ENCODE data around the genes ZNF343, TMC2, NOP56 and IDH3B.

- RAMPAGE, long total RNA = no peak
- RRBS = no CpG with 5 or more reads among the region's 14 CpGs
PRO-cap:
- standard = no peak
- CoPRO, capped RNA only, 2 experiments = no peak in any of the 2 experiments
- CoPRO, capped and uncapped RNA, 2 experiments = no peak in any of the 2 experiments
- CoPRO, uncapped RNA only, 2 experiments = no peak in any of the 2 experiments
CAGE:
- cytosol, long polyA plus RNA = no peak
- long polyA plus RNA = no peak
- nucleolus, long total RNA = no peak
- nucleus, long polyA plus RNA = no peak
These were observed 2.9 kb downstream of the SIRPA start for GRCh38 chr20:1898107-1898597.

DNA sequence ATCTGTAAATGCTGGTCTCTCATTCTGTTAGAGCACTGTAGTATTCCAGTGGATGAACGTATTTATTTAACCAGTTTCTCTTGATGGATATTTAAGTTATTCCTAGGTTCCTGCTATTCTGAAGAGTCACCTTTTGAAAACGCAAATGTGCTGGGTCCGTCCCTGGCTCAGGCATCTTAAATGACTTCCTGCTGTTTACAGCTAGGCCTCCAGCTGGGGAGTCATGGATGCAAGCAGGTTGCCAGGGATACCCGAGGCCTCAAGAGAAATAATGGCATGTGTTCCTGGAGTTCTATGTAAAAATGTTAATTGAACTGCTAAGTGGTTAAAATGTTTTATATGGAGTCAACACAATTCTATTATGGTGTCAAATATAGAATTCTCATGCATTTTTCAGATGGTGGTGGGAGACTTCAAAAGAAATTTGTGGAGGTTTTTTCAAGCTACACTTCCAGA lies 61.0 kb upstream of the TGM3 start:
- RAMPAGE, long total RNA = no peak
- RRBS = no CpG with 5 or more reads among the region's 4 CpGs
PRO-cap:
- standard = no peak
- CoPRO, capped RNA only, 2 experiments = no peak in any of the 2 experiments
- CoPRO, capped and uncapped RNA, 2 experiments = no peak in any of the 2 experiments
- CoPRO, uncapped RNA only, 2 experiments = no peak in any of the 2 experiments
CAGE:
- cytosol, long polyA plus RNA = no peak
- long polyA plus RNA = no peak
- nucleolus, long total RNA = no peak
- nucleus, long polyA plus RNA = no peak

- RAMPAGE, long total RNA = no peak
- RRBS = no CpG with 5 or more reads among the region's 9 CpGs
PRO-cap:
- standard = no peak
- CoPRO, capped RNA only, 2 experiments = no peak in any of the 2 experiments
- CoPRO, capped and uncapped RNA, 2 experiments = no peak in any of the 2 experiments
- CoPRO, uncapped RNA only, 2 experiments = no peak in any of the 2 experiments
CAGE:
- cytosol, long polyA plus RNA = no peak
- long polyA plus RNA = no peak
- nucleolus, long total RNA = no peak
- nucleus, long polyA plus RNA = no peak
These were observed 3.5 kb downstream of the TGM3 start for GRCh38 chr20:2299237-2299687.

- RAMPAGE, long total RNA = no peak
- RRBS = no CpG with 5 or more reads among the region's 7 CpGs
PRO-cap:
- standard = no peak
- CoPRO, capped RNA only, 2 experiments = no peak in any of the 2 experiments
- CoPRO, capped and uncapped RNA, 2 experiments = no peak in any of the 2 experiments
- CoPRO, uncapped RNA only, 2 experiments = no peak in any of the 2 experiments
CAGE:
- cytosol, long polyA plus RNA = no peak
- long polyA plus RNA = no peak
- nucleolus, long total RNA = no peak
- nucleus, long polyA plus RNA = no peak
These were observed 5.4 kb downstream of the TGM3 start for GRCh38 chr20:2301001-2301735.

DNA sequence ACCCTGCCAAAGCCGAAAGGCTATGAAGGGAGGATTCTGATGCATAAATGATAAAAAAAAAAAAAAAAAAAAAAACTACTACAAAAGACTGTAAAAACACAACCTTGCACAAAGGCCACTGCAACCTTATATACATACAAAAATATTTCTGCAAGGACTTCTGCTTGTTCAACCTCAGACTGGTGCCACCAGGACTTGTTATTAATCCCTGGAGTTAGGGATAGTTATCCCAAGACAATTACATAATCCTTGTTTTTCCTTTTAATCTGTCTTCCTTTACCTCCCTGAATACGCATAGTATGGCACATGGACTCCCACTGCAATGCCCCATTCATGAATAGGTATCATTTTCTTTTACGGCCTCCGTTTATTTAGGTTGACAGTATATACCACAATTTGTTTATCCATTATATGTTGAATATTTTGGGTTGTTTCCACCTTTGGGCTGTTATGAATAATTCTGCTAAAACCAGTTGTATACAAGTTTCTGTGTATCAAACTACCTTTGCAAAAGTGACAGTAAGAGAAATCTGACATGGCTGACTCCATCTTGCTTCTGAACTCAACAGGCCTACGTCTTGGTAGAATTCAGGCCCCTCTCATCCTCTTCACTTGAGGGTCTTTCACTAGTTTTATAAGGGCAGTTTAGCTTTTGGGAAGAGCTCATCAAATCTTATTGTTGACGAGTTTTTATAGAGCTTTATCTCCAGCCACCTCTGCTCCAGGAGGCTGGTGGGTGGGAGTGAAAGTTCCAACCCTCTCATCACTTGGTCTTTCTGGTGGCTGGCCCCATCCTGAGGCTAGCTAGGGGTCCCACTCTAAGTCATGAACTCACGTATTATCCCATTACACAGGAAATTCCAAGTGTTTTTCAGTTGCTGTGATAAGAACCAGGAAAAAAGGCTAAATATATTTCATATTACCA lies 11.8 kb downstream of the SNRPB start:
- RAMPAGE, long total RNA = no peak
- RRBS = no CpG with 5 or more reads among the region's 7 CpGs
PRO-cap:
- standard = no peak
- CoPRO, capped RNA only, 2 experiments = no peak in any of the 2 experiments
- CoPRO, capped and uncapped RNA, 2 experiments = no peak in any of the 2 experiments
- CoPRO, uncapped RNA only, 2 experiments = peak in 2 of 2 experiments; most common minus-strand start position 515 of the sequence (in 1)
CAGE:
- cytosol, long polyA plus RNA = no peak
- long polyA plus RNA = no peak
- nucleolus, long total RNA = no peak
- nucleus, long polyA plus RNA = no peak

DNA sequence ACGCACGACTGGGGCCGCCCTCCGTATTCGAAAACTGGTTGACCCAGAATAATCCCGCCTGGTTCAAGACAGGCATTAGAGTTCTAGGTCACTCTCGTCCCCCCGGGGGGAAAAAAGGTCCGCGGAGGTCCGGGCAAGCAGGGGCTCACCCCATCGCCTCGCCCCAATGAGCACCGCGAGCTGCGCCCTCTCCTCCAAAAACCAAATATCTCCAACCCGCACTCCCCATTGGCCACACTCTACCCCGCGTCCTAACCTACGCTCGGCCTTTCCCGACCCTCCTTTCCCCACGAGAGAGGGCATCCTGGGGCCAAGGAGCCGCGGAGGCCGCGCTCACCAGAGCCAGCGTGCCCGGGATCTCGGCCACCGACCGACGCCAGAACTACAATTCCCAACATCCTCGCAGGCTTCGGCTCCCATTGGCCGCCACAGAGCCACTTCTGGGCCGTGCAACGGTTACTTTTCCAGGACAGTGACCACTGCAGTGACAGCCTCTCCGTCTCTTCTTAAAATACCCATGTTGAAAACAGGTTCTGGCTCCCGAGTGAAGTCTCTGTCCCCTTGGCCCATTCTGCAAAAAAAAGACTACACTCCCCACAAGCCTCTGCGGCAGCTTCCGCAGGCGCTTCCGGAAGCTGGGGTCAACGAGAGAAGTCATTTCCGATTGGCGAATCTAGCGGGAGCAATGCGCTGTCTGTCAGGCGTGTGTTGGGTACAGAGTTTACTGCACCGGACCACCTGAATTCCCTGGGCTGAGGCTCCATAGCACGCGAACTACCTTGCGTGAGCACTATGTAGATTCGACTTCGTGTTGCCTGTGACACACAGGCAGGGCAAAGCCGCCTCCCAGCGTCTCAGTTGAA lies at the start of gene ZNF343:
Gene ZNF343 (minus strand): TSS at position 372 of the 863 bp plus-strand sequence.
- RAMPAGE, long total RNA = no peak
- RRBS = 0% methylated on average over 2 of the region's 58 CpGs
PRO-cap:
- standard = bidirectional peak, plus-strand start at position 657 of the sequence, minus-strand start at position 371 of the sequence
- CoPRO, capped RNA only, 2 experiments = peak in 2 of 2 experiments; most common plus-strand start position 657 of the sequence (in 1); most common minus-strand start position 361 of the sequence (in 1)
- CoPRO, capped and uncapped RNA, 2 experiments = peak in 2 of 2 experiments; most common plus-strand start position 657 of the sequence (in 1); most common minus-strand start position 361 of the sequence (in 1)
- CoPRO, uncapped RNA only, 2 experiments = no peak in any of the 2 experiments
CAGE:
- cytosol, long polyA plus RNA = no peak
- long polyA plus RNA = no peak
- nucleolus, long total RNA = no peak
- nucleus, long polyA plus RNA = no peak

- RAMPAGE, long total RNA = no peak
- RRBS = no CpG with 5 or more reads among the region's 7 CpGs
PRO-cap:
- standard = no peak
- CoPRO, capped RNA only, 2 experiments = no peak in any of the 2 experiments
- CoPRO, capped and uncapped RNA, 2 experiments = no peak in any of the 2 experiments
- CoPRO, uncapped RNA only, 2 experiments = no peak in any of the 2 experiments
CAGE:
- cytosol, long polyA plus RNA = no peak
- long polyA plus RNA = no peak
- nucleolus, long total RNA = no peak
- nucleus, long polyA plus RNA = no peak
These were observed at the start of gene TMC2 for GRCh38 chr20:2536454-2536763. TMC2 (plus strand) TSS chr20:2536573.

- RAMPAGE, long total RNA = start-site peak on the minus strand at chr20:2652423-2652468, 36 and 13 reads in 2 replicates
- RRBS = 2% methylated on average over 38 of the region's 105 CpGs
PRO-cap:
- standard = bidirectional peak, plus-strand start at chr20:2651889, minus-strand start at chr20:2651854; bidirectional peak, plus-strand start at chr20:2652170, minus-strand start at chr20:2652095; bidirectional peak, plus-strand start at chr20:2652651, minus-strand start at chr20:2652398
- CoPRO, capped RNA only, 2 experiments = peak in 2 of 2 experiments; most common plus-strand start chr20:2652632 (in 2); most common minus-strand start chr20:2652330 (in 2)
- CoPRO, capped and uncapped RNA, 2 experiments = peak in 2 of 2 experiments; most common plus-strand start chr20:2652632 (in 2); most common minus-strand start chr20:2652330 (in 1)
- CoPRO, uncapped RNA only, 2 experiments = peak in 2 of 2 experiments; most common plus-strand start chr20:2652632 (in 1); most common minus-strand start chr20:2652330 (in 2)
CAGE:
- cytosol, long polyA plus RNA = start-site peak on the plus strand at chr20:2652589-2652661, 94 and 74 reads in 2 replicates
- long polyA plus RNA = no peak
- nucleolus, long total RNA = no peak
- nucleus, long polyA plus RNA = start-site peak on the minus strand at chr20:2652389-2652436, 90 and 23 reads in 2 replicates
These were observed at the start of gene NOP56 for GRCh38 chr20:2651635-2652757. NOP56 (plus strand) TSS chr20:2652632.

GRCh38 chr20:2652758-2653801 lies 648 bp downstream of the NOP56 start:
- RAMPAGE, long total RNA = no peak
- RRBS = 3% methylated on average over 8 of the region's 59 CpGs
PRO-cap:
- standard = bidirectional peak, plus-strand start at chr20:2653233, minus-strand start at chr20:2652994
- CoPRO, capped RNA only, 2 experiments = no peak in any of the 2 experiments
- CoPRO, capped and uncapped RNA, 2 experiments = no peak in any of the 2 experiments
- CoPRO, uncapped RNA only, 2 experiments = peak in 1 of 2 experiments; most common plus-strand start chr20:2653667 (in 1)
CAGE:
- cytosol, long polyA plus RNA = no peak
- long polyA plus RNA = no peak
- nucleolus, long total RNA = no peak
- nucleus, long polyA plus RNA = no peak

DNA sequence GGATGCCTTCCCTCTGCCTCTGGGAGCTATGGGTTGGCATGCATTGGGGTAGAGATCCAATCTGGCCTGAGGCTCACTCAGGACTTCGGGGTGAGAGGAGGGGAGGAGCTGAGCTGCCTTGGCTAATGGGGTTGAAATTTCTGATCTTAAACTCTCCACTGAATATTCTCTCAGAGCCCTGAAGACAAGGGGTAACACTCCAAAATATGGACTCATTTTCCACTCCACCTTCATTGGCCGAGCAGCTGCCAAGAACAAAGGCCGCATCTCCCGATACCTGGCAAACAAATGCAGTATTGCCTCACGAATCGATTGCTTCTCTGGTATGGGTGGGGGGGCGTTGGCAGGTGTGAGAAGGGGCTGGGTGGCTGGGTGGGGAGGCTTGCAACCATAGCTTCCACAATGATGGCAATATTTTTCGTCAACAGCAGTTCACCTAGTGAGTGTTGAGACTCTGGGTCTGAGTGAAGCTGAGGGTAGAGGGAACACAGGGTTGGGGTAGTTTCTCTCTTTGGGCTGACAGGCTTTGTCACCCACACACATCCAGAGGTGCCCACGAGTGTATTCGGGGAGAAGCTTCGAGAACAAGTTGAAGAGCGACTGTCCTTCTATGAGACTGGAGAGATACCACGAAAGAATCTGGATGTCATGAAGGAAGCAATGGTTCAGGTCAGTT lies 3.9 kb downstream of the NOP56 start:
- RAMPAGE, long total RNA = no peak
- RRBS = no CpG with 5 or more reads among the region's 13 CpGs
PRO-cap:
- standard = unidirectional peak, plus-strand start at position 311 of the sequence
- CoPRO, capped RNA only, 2 experiments = peak in 1 of 2 experiments; most common minus-strand start position 590 of the sequence (in 1)
- CoPRO, capped and uncapped RNA, 2 experiments = peak in 2 of 2 experiments; most common plus-strand start position 398 of the sequence (in 2); most common minus-strand start position 207 of the sequence (in 1)
- CoPRO, uncapped RNA only, 2 experiments = peak in 2 of 2 experiments; most common plus-strand start position 414 of the sequence (in 2); most common minus-strand start position 28 of the sequence (in 1)
CAGE:
- cytosol, long polyA plus RNA = start-site peak on the plus strand centred at position 214 of the sequence, 57 bp wide, 102 and 110 reads in 2 replicates; start-site peak on the plus strand centred at position 632 of the sequence, 170 bp wide, 342 and 233 reads in 2 replicates
- long polyA plus RNA = start-site peak on the plus strand centred at position 213 of the sequence, 55 bp wide, 31 and 141 reads in 2 replicates; start-site peak on the plus strand centred at position 546 of the sequence, 343 bp wide, 564 and 161 reads in 2 replicates
- nucleolus, long total RNA = no peak
- nucleus, long polyA plus RNA = no peak

- RAMPAGE, long total RNA = start-site peak on the minus strand at chr20:2664196-2664214, 1,248 and 1,119 reads in 2 replicates
- RRBS = 5% methylated on average over 3 of the region's 23 CpGs
PRO-cap:
- standard = bidirectional peak, plus-strand start at chr20:2664330, minus-strand start at chr20:2664216
- CoPRO, capped RNA only, 2 experiments = peak in 2 of 2 experiments; most common plus-strand start chr20:2664274 (in 2); most common minus-strand start chr20:2664216 (in 2)
- CoPRO, capped and uncapped RNA, 2 experiments = peak in 2 of 2 experiments; most common plus-strand start chr20:2664330 (in 2); most common minus-strand start chr20:2664216 (in 2)
- CoPRO, uncapped RNA only, 2 experiments = peak in 1 of 2 experiments; most common plus-strand start chr20:2664297 (in 1); most common minus-strand start chr20:2664188 (in 1)
CAGE:
- cytosol, long polyA plus RNA = start-site peak on the minus strand at chr20:2664194-2664205, 2,736 and 935 reads in 2 replicates
- long polyA plus RNA = start-site peak on the minus strand at chr20:2664193-2664203, 1,433 and 1,606 reads in 2 replicates
- nucleolus, long total RNA = no peak
- nucleus, long polyA plus RNA = start-site peak on the minus strand at chr20:2664194-2664205, 2,204 and 893 reads in 2 replicates
These were observed at the start of gene IDH3B for GRCh38 chr20:2664097-2664394. IDH3B (minus strand) TSS chr20:2664216.

DNA sequence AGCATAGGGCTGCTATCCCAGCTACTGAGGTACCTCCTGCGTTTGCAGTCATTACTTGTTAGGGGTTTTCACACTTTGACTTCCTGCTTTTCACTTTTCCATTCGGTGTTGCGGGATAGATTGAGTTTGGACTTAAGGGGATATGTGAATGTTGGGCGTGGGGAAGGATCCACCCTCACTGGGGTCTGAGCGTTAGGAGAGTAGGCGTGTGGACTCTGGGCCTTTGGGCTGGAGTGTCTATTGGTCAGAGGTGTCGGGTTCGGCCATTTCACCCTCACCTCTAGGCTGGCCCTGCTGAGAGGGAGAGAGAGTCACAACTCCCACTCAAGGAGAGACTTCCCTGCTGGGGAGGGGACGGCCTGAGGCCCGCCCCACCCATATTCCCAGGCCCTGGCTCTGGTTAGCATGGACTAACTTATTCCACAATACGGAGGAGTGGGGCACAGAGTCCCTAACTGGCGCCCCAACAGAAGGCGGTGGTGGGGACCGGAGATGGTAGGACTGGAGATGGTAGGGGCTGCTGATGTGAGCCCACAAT lies 1.6 kb upstream of the PTPRA start:
- RAMPAGE, long total RNA = no peak
- RRBS = no CpG with 5 or more reads among the region's 14 CpGs
PRO-cap:
- standard = bidirectional peak, plus-strand start at position 233 of the sequence, minus-strand start at position 191 of the sequence; bidirectional peak, plus-strand start at position 418 of the sequence, minus-strand start at position 293 of the sequence
- CoPRO, capped RNA only, 2 experiments = peak in 1 of 2 experiments; most common plus-strand start position 308 of the sequence (in 1); most common minus-strand start position 298 of the sequence (in 1)
- CoPRO, capped and uncapped RNA, 2 experiments = no peak in any of the 2 experiments
- CoPRO, uncapped RNA only, 2 experiments = no peak in any of the 2 experiments
CAGE:
- cytosol, long polyA plus RNA = no peak
- long polyA plus RNA = no peak
- nucleolus, long total RNA = no peak
- nucleus, long polyA plus RNA = no peak

DNA sequence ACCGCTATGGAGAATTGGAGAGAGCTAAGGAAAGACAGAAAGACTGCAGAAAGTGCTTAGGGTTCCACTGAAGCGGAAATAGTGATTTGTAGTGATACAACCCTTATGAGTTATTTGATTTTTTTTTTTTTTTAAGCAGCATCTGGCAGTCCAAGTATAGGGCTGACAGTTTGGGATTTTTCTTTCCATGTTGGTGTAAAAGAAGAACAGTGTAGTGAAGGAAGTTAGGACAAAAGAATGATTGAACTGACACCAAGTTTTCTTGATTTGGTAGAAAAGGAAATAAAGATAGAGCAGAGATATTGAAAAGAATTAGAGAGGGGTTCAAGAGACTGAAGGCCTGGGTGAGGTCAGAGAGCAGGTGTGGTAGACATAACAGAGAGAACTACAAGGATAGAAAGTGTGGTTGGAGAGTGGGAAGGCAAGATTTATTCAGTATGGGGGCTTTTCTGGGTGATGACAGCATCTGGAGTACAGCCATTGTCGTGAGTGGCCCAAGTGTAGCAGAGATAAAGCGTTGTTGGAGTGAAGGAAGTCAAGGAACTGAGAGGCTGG lies 84.6 kb downstream of the PTPRA start:
- RAMPAGE, long total RNA = no peak
- RRBS = no CpG with 5 or more reads among the region's 4 CpGs
PRO-cap:
- standard = no peak
- CoPRO, capped RNA only, 2 experiments = no peak in any of the 2 experiments
- CoPRO, capped and uncapped RNA, 2 experiments = no peak in any of the 2 experiments
- CoPRO, uncapped RNA only, 2 experiments = no peak in any of the 2 experiments
CAGE:
- cytosol, long polyA plus RNA = no peak
- long polyA plus RNA = no peak
- nucleolus, long total RNA = no peak
- nucleus, long polyA plus RNA = no peak

DNA sequence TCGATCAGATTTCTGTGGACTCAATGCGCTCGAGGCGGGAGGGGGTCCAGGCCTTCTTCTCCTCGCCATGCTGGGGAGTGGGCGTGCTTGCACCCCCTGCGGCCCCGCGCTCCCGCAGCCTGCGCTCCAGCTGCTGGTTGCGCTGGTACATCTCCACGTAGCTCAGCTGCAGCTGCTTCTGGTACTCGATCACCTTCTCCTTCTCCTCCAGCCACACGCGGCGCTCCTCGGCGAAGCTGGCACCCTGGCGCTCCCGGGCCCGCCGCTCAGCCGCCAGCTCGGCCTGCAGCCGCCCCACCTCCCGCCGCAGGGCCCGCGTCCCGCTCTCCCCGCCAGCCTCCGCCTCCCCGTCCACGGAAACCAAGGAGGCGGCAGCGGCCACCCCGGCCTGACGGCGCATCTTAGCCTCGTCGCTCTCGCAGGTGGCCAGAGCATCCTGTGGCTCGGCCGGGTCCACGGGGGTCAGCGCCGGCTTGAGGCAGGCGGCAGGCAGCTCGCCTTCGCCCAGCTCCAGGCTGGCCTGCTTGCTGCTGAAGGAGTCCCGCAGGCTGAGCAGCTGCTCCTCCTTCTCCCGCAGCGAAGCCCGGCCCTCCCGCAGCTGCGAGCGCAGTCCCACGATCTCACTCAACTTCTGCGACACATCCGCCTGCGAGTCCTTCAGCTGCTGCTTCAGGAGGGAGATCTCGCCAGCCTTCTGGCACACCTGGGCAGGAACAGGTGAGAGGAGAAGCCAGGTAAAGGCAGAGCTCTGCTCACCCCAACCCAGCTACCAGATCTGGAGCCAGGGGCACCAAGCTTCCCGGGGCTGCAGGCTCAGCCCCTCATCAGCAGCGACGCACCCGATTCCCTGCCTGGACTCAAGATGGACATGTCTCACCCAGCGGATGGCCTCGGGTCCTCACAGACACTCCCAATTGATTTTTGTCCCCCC lies 5.0 kb upstream of the FASTKD5 start:
- RAMPAGE, long total RNA = no peak
- RRBS = 88% methylated on average over 8 of the region's 69 CpGs
PRO-cap:
- standard = no peak
- CoPRO, capped RNA only, 2 experiments = no peak in any of the 2 experiments
- CoPRO, capped and uncapped RNA, 2 experiments = no peak in any of the 2 experiments
- CoPRO, uncapped RNA only, 2 experiments = no peak in any of the 2 experiments
CAGE:
- cytosol, long polyA plus RNA = no peak
- long polyA plus RNA = no peak
- nucleolus, long total RNA = no peak
- nucleus, long polyA plus RNA = no peak

DNA sequence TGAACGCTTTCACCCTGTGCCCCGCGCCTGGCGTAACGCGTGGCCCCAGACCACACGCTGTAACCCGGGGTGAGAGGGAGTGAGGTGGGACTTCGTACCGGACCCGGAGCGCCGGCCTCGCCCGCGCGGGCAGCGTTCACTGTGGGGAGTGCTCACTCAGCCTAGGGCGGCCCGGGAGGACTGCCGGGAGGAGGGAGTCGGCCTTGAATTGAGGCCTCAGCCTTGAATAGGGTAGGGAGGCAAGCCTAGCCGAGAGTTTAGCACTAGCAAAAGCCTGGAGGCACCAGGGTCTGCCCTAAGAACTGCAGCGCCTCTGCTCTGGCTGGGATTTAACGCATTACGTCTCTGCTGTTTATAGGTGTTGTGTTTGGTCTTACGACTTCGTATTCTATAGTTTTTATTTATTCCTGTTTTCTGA lies 891 bp upstream of the LZTS3 start:
- RAMPAGE, long total RNA = no peak
- RRBS = 2% methylated on average over 8 of the region's 28 CpGs
PRO-cap:
- standard = unidirectional peak, minus-strand start at position 150 of the sequence
- CoPRO, capped RNA only, 2 experiments = no peak in any of the 2 experiments
- CoPRO, capped and uncapped RNA, 2 experiments = no peak in any of the 2 experiments
- CoPRO, uncapped RNA only, 2 experiments = no peak in any of the 2 experiments
CAGE:
- cytosol, long polyA plus RNA = no peak
- long polyA plus RNA = no peak
- nucleolus, long total RNA = no peak
- nucleus, long polyA plus RNA = no peak

GRCh38 chr20:3221701-3222182 lies 12.4 kb downstream of the ITPA start:
- RAMPAGE, long total RNA = no peak
- RRBS = no CpG with 5 or more reads among the region's 7 CpGs
PRO-cap:
- standard = no peak
- CoPRO, capped RNA only, 2 experiments = no peak in any of the 2 experiments
- CoPRO, capped and uncapped RNA, 2 experiments = no peak in any of the 2 experiments
- CoPRO, uncapped RNA only, 2 experiments = no peak in any of the 2 experiments
CAGE:
- cytosol, long polyA plus RNA = no peak
- long polyA plus RNA = no peak
- nucleolus, long total RNA = no peak
- nucleus, long polyA plus RNA = no peak

DNA sequence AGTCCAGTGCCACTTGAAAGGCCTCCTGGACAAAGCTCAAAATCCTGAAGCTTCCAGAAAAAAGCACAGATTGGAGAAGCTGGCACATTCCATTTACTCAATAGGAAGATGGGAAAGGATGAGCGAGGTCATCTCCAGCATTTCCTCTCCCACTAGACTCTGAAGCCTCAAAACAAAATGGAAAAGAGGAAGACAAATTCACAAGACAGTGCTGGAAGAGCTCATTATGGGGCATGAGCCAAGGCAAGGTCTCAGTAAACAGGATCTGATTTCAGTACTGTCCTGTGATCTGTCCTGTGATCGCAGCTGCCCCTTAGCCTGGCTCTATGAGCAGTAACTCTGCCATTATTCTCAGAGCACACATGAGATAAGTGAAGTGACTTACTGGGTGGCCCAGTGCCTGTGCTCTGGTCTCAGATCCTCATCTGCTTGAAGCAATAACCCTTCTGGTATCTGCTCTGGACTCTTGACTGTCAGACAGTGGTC lies 68.1 kb upstream of the SLC4A11 start:
- RAMPAGE, long total RNA = no peak
- RRBS = no CpG with 5 or more reads among the region's 2 CpGs
PRO-cap:
- standard = no peak
- CoPRO, capped RNA only, 2 experiments = no peak in any of the 2 experiments
- CoPRO, capped and uncapped RNA, 2 experiments = no peak in any of the 2 experiments
- CoPRO, uncapped RNA only, 2 experiments = no peak in any of the 2 experiments
CAGE:
- cytosol, long polyA plus RNA = no peak
- long polyA plus RNA = no peak
- nucleolus, long total RNA = no peak
- nucleus, long polyA plus RNA = no peak

- RAMPAGE, long total RNA = no peak
- RRBS = no CpG with 5 or more reads among the region's 36 CpGs
PRO-cap:
- standard = unidirectional peak, plus-strand start at chr20:3406989
- CoPRO, capped RNA only, 2 experiments = no peak in any of the 2 experiments
- CoPRO, capped and uncapped RNA, 2 experiments = no peak in any of the 2 experiments
- CoPRO, uncapped RNA only, 2 experiments = no peak in any of the 2 experiments
CAGE:
- cytosol, long polyA plus RNA = no peak
- long polyA plus RNA = no peak
- nucleolus, long total RNA = no peak
- nucleus, long polyA plus RNA = no peak
These were observed 895 bp downstream of the DNAAF9 start for GRCh38 chr20:3406270-3407278.

All from K562 (cell line).